ENCODE data around the gene CCT5.

- RRBS = 5% methylated on average over 3 of the region's 21 CpGs
Observed at GRCh38 chr5:3104347-3105038, 353.0 kb upstream of the IRX2 start.

DNA sequence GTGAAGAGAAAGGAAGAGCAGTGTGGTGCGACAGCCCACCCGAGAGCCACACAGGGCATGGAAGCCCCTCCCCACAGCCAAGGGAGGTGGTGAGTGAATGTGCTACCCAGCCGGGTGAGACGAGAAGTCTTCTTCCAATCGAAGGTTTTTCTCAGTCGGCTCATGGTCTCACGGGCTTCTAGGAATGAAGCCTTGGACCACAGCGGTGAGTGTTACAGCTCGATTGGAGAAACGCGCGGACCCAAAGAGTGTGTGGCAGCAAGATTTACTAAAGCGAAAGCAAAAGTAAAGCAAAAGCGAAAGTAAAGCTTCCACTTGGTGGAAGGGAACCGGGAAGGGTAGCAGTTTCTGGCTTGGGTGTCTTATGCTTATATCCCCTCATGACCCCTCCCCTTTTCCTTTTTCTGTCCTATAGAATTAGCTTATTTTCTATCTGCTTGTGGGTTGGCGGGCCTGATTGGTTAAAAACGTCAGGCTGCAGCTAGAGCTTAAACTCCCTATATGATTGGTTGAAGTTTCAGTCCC lies 114.5 kb upstream of the ADAMTS16 start:
- RRBS = no CpG with 5 or more reads among the region's 17 CpGs

- RRBS = no CpG with 5 or more reads among the region's 5 CpGs
Observed at GRCh38 chr5:5392911-5393201, 29.6 kb upstream of the ICE1 start.

DNA sequence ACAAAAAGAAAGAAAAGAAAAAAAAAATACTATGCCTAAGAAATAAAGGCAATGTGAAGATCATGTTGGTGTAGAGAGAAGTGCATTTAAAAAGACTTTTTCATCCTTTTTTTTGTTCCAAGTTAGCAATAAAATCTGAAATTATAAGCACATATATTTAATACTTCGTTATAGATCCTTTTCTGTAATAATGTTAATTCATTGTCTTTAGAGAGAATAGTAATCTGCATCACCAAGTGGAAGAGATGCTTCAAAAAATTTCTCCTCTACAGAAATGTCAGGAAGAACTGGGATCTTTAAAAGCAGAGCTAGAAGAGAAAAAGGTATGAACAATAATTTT lies 18.4 kb downstream of the ICE1 start:
- RRBS = no CpG with 5 or more reads among the region's 1 CpG

DNA sequence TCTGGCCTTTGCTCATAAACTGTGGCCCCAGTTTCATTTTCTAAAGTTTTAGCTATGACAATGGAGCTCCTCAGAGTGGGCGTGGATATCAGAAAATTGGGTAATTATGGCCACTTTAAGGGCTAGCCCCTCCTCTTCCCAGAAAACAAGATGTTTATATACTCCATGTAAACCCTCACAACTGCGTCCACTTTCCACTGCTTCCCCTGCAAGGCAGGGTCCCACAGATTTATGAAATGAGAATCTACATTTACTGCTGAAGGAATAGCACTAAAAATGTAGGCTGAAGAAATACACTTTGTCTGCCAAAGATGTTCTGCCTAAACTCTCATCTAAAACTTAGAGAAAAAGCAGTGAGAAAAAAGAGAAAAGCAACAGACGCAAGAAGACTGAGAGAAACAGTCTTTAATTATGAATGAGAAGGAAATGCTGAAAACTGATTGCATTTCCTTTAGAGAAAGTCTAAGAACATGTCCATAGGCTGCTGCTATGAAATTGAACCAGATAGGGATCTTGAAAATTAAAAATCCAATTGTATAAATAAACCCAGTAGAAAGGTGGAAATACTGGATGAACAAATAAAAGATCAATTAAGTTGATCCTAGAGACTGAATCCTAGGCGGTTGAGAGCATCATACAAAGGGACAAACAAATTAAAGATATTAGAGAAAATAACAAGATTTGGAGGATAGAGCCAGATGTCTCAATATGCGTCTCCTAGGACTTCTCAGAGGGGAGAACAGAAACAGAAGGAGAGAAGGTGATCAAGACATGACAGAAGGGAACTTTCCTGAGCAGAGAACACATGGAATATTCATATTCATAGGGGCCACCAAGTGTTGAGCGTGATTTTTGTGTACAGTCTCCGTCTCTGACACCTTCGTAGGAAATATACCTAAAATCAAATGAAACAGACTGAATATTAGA lies 27.5 kb downstream of the ICE1 start:
- RRBS = no CpG with 5 or more reads among the region's 8 CpGs

DNA sequence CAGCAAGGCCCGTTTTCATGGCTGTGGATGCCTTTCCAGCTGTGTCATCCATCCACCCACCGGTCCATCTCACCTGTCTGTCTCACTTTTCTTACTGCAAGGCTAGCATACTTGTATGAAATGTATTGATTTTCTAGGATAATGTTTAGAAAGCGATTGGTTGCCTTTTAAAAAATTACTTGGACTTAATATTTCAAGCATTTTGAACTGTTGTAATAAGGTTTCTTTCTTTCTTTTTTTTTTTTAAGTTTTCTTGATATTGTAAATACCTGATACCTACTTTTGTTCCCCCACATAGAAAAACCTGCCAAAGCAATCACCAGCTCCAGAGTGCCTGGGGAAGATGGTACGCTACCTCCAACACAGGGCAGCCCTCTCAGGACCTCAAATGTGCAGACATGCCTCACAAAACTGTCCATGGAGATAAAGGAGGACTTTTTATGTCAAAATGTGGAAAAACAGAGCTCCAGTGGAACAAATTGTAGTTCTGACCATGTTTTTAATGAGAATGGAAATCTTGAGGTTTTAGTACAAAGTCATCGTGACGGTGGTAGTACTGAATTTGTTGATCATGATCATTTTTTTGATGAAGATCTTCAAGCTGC lies 34.7 kb downstream of the ICE1 start:
- RRBS = no CpG with 5 or more reads among the region's 6 CpGs

DNA sequence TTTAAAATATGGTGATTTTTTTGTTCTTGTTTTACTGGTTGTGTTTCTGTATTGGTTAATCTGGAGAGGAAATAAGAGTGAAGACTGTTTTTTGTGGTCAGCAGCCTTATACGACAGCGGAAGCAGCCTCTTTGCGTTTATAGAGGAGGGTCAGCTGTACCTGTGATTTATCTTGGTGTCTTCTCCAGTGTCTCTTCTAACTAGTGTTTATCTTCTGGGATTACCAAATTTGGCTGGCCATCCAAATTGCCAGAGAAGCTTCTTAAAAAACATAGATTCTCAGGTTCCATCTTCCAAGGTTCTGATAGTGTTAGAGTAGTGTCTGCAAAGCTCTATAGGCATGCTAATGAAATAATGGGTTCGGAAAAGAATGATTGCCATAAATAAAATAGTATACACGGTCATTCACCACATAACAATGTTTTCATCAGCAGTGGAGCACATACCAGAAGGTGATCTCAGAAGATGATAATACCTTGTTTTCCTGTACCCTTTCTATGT lies 58.8 kb downstream of the ICE1 start:
- RRBS = no CpG with 5 or more reads among the region's 5 CpGs

GRCh38 chr5:6584601-6585118 lies 48.2 kb downstream of the NSUN2 start:
- RRBS = no CpG with 5 or more reads among the region's 9 CpGs

- RRBS = no CpG with 5 or more reads among the region's 9 CpGs
Observed at GRCh38 chr5:6602155-6602813, 30.6 kb downstream of the NSUN2 start.

GRCh38 chr5:6656355-6656878 lies 23.2 kb downstream of the SRD5A1 start:
- RRBS = no CpG with 5 or more reads among the region's 9 CpGs

GRCh38 chr5:6732449-6733432 lies 19.5 kb downstream of the TENT4A start:
- RRBS = no CpG with 5 or more reads among the region's 16 CpGs

DNA sequence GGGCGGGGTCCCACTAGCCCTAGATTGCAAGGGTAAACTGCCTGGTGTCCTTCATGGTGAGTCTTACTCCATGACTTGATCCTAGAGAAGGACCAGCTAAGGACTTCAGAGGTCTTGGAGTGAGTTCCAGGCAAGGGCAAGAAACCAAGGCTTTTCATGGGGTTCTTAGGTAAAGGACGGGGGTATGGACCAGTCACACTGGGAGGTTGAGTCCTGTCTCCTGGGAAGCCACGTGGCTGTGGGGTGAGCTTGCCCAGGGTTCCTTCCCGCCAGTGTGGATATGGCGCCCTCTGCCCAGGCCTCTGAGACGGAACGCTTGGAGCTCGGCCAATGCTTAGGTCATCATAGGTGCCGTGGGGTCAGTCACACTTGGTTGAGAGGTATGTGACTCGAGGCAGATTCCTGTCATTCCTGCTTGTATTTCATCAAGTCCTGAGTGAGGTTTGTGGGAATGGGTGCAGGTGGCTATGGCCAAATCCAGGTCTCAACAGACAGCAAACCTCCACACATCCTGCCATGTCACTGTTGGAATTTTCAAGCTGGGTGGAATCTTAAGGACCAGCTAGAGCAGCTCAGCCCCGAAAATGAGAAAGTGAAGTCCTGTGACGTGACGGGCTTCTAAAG lies 46.2 kb downstream of the TENT4A start:
- RRBS = no CpG with 5 or more reads among the region's 13 CpGs

- RRBS = no CpG with 5 or more reads among the region's 17 CpGs
Observed at GRCh38 chr5:9265275-9266351, 280.3 kb downstream of the SEMA5A start.

DNA sequence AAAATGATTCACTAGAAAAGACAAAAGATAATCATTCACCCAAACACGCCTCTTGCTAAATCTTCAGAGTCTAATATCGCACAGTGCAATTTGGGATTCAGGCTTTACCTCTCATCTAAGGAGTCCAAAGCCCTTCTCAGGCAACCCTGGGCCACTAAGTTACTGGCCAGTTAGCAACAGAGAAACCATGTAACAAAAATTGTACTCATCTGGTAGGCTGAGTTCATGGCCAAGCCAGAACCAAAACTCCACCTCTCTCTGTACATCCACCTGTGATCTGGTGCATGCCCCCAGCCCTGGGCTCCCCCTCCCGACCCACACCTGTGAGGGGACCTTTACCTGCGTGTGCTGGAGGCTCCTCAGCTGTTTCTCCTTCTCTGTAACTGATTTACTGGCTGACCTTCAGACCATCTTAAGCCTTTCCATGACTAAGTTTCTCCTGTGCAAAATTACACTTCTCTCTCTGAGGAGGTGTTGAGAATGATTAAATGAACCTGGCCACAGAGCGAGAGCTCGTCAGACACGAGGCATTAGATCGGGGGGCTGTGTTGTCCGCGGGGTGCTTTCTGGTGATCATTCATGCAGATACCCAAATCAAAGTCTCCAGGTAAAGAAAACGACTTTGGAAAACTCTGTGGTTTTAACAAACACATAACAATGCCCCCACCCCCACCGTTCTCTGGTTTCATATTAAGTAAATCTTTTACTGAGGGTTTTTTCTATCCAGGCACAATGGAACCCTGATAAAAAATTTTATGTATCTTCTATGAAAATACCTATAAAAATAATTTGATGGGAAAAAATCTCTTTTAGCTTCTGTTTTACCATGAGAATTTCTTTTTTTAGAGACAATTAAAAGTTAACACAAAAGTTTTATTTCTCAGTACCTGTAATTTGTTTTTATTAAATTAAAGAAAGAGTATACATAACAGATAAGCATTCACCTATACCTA lies 136.4 kb downstream of the SEMA5A start:
- RRBS = no CpG with 5 or more reads among the region's 12 CpGs

DNA sequence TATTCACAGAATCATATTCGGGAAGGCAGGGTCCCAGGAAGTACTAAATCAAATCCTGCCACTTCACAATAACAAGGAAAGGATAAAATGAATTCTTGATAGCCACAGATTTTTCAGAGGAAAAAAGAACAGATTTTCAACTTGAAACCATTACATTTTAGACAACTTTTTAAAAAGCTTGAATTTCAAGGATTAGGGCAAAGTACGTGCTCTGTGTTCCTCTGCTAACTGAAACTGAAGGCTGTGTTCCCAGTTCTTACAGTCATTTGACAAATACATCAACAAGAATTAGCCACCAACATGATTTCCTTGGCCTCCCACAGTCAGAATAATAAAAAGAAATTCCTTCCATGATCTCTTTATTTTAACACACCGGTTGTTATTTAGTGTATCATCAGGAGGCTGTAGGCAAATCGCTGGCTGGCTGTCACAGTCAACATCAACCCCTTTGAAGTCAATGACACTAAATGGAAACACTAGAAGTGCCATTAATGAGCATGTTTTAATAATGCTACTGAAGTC lies 61.8 kb downstream of the SEMA5A start:
- RRBS = no CpG with 5 or more reads among the region's 4 CpGs

GRCh38 chr5:10016412-10016887 lies 233.2 kb downstream of the ATPSCKMT start:
- RRBS = no CpG with 5 or more reads among the region's 8 CpGs

DNA sequence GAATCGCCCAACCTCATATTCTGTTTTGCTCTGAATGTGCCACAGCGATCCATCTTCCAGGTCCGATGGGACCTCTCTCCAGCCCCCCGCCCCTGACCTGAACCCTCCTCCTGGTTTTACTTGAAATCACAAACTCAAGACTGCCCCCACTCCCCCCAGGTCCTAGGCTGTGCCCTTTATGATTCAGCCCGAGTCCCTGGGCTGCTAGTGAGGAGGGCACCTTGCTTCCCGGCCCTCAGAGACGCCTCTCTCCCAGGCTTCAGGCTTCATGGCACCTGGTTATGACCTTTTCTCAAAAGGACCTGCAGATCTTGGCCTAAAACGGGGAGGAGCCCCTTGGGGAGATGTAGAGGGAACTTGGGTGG lies 110.5 kb downstream of the ATPSCKMT start:
- RRBS = no CpG with 5 or more reads among the region's 8 CpGs

DNA sequence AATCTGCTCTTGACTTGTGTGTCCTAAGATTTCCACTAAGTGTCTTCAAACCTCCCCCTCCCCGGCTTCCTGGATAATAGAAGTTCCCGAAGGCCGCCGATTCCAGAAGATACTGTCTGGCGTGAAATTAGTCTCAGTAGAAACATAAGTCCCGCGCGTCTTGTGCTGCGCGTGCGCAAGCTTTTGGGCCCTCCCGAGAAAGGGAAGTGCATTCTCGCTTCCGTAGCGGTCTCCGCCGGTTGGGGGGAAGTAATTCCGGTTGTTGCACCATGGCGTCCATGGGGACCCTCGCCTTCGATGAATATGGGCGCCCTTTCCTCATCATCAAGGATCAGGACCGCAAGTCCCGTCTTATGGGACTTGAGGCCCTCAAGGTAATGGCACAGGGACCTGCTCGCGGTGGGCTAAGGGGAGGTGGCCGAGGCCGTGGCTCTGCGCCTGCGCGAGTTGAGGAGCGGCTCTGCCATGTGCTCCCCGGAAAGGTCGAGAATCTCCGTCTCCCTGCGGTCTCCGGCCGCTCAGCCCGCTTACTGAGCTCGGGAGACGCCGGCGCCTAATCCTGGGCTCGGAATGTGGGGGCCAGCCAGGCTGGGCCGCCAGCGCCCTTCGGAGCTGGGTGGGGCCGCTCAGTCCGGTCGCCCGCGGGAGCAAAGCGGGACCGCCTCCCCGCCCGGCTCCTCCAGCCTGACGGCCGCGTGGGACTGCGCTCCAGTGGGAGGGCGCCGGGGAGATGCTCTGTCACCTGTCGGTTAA lies at the start of gene CCT5:
CCT5 (plus strand) TSS at position 209 of the 753 bp plus-strand sequence.
- RRBS = 1% methylated on average over 20 of the region's 63 CpGs

DNA sequence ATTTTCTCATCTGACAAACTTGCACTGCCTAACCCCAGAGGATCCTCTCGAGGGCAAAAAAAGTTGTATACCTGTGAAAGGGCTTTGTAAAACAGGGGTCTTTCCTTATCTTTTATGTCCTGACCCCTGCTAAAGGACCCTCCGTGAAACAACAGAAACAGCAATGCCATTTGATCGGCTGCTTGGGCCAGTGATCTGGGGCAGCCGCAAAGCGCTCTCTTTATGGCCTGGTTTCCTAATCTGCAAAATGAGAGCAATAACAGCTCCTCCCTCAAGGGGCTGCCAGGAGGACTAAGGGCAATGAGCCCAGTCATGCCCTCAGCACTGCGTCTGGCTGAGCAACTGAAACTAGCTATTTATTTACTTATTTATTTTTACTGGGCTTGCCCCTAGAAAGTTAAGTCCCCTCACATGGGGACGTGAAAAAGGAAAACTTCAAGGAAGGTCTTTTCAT lies 18.4 kb downstream of the CMBL start:
- RRBS = no CpG with 5 or more reads among the region's 7 CpGs

DNA sequence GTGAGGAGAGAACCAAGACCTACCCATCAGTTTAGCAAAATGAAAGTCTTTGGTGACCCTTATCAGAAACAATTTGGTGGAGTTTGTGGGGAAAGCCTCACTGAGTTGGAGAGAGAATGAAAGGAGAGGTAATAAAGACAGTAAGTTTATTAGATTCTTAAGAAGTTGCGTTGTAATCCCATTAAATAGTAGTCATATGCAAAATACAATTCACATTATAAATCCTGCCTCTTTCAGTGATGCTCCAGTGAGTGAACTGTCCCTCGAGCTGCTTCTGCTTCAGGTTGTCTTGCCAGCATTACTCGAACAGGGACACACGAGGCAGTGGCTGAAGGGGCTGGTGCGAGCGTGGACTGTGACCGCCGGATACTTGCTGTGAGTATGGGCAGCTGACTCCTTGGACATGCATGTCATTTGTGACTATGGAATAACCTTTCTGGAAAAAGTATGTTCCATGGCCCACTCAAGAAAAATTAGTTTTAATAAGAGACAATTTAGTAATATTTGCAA lies 31.7 kb upstream of the ROPN1L start:
- RRBS = no CpG with 5 or more reads among the region's 8 CpGs

Measured in GM19239 (cell line).